ENCODE measurements around a stretch of chr12.

- PRO-cap, result no peak
Measured at GRCh38 chr12:101761123-101761895, 22.0 kb upstream of the SYCP3 start.

DNA sequence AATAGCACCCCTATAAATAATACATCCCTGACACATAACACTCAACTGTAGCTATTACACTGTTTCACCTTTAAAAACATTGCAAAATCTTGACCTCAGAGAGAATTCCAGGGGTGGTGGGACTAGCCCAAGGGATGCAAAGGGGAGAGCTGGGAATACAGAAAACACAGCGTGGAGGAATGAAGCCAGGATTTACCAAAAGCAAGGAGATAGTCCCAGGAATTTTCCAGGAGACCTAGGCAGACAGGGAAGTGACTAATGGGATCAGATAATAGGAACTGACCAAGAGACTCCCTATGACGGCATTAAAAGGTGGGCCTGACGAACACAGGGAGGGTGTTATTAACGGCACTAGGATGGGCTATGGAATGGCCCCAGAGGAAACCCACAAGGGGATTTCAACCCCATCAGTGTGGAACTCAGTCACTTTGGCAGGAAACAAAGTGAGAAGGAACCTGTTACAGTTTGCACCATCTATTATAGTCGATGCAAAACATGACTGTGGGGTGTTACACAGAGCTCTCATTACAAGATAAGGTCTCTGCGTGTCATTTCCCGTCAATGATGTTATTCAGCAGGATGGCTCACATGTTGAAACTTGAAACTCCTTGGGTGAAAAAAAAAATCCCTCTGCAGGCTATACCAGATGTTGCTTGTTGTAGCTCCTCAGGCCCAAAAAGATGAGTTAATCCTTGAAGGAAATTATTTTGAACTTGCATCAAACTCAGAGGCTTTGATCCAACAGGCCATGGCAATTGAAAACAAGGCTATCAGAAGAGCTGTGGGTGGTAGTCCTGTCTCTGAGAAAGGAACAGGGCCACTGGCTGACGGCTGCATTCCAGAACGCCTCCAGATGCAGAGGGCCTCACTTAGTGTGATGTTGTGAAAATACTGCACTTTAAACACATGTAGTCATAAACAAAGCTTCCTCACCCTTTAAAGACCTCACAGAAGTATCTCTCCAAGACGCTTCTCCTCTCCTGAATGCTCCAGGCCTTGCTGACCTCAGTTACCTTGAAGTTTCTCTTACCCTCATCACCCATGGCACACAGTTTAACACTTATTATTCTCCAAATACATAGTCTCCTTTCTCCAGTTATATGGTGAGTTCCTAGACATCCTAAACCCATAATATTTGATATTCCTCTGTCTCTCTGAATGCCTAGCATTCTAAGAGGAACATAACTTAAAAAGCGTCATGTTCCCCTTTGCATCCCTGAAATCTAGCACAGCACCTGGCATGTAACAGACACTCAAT lies 58.9 kb downstream of the DRAM1 start:
- PRO-cap, result no peak

DNA sequence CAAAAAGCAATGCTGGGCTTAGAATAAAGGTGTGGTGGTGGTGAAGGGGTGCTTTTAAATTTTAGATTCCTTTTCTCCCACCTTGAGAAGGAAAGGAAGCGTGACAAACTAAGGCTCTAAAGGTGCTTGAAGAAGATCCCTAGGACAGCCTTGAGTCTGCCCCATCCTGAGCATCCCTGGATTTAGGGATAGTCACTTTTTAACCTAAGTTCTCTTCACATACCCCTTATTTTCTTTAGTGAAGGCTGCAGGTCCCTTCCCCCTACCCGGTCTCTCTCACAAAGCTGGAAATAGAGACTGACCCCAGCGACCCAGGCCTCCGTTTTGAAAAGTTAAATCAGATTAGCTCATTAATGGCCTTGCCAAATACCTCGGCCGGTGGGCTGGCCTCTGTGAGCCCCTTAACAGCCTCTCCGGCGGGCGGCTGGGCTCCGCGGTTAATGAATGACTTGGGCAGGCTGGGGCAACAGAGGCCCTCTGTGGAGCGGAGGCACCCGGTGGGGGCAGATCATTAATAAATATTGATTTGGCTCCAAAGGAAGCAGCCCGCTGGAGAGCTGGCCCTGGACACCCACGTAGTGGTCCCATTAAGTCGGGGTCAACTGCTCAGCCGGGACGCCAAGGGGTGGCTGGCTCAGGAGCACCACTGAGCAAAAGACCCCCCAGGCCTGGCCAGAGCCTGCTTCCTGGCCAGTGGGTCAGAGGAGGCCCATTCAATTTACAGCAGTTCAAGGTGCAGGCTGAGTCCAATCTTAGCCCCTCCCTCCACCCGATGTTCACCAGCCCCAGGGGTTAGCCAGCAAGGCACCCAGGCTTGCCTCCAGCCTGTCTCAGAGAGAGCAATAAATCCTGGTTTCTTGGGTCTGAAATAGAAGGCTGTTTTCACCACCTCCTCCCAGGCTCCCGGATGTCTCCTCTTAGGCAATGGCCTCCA lies 31.8 kb downstream of the PAH start:
- PRO-cap, result no peak

DNA sequence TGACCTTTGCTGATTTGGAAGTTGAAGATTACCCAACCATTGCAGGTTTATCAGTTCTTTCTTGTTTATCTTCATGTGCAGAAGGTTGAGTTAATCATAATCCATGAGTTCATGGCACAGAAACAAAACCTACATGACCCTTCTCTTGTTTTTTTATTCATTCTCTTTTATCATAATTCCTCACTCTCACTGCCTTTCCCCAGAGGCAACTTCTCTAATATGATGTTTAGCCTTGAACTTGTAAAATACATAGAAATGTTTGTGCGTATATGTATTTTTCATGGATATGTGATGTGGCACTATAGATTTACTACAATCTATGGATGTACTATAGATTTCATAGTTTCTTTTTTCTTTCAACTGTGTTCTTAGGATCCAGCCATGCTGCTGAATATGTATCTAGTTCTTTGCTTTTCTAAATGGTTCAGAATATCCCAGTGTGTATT lies 3.4 kb upstream of the PAH start:
- PRO-cap, result no peak

DNA sequence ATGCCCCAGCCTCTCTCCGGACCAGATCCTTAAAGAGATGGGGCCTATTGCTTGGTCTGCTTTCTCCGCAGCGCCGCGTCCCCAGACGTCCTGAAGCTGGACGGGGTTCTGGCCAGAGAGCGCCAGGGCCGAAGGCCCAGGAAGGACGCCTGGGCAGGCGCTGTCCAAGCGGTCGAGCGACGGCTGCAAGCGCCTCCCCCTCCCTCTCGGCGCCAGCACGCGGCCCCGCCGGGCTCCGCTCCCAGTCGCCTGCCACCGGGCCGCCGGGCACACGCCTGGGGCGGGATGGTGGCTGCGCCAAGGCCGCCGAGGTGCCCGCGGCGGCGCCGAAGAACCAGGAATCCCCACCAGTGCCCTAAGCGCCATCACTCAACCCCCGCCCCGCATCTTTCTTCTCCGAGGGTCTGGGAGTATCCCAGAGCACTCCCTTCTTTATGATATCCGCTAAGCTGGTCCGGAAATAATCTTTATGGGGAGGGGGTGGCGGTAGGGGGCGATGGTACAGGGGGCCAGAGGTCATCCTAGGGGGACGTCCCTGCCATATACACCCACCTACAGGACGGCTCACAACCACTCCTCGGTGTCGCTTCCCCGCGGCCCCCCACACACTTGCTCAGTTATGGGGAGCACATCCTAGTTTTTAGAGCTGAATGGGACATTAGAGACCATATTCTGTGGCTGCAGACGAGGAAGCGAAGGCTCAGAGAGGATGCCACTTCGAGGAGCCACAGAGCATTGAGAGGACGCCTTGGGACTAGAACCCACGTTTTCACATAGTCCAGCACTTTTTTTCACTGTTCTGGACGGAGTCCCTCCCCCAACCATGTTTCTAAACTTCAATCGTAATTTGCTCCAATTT lies 999 bp upstream of the ASCL1 start:
- PRO-cap, result no peak

DNA sequence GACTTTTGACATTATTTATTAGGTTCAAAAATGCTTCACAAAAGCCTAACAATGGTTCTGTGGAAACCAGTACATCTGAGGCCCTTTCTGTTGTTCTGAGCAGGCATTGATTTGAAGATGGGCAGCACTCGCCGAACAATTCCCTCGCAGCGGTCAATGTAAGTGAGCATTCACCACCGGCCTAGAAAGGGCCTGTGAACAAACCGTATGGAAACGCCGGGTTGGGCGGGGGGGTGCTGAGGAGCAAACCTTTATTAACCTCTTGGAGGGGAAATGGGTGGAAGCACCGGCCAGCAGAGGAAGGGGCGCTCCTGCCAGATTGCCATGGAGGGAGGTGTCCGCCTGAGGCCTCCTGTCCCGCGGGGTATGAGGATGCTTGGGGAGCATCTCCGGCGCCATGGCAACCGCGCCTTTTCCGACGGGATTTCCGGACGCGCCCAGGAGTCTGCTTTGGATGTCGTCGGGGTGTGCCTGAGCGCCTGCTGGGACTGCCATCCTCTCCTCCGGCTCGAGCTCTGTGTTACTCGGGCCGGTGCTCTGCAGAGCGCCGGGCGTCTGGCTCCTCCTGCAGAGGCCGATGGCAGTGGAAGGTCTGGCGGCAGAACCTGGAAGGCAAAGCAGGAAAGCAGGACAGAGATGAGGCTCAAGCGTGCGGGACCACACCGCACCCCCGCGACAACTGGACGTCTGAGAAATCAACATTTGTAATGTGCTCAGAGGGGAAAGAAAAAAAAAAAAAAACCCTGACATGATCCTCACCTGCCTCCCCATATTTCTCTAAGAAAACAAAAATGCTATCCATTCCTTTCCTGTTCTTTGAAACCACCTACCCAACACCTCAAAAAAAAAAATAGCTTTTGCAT lies 193.6 kb downstream of the C12orf42 start:
- PRO-cap, result no peak

DNA sequence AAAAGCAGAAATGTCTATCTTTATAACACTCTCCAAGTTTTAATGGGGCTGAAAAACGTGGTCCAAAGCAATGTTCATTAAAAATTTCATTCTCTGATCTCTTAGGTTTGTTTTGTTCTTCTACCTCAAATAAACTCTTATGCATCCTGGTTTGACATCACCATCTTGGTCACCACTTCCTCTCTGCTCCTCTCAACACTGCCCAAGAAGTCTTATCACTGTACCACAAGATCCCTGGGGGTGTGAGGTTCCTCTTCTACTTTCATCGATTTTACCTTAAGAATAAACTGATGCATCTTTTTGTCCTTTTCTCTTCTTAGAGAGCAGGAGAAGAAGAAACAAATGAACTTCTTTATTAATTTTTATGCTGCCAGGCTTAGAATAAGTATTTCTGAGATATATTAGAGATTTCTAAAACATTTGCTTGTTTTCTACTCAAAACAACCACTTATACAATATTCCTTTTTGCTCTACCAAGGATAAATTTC lies 40.3 kb downstream of the C12orf42 start:
- PRO-cap, result no peak

GRCh38 chr12:103571359-103571823 lies 15.7 kb upstream of the STAB2 start:
- PRO-cap, result no peak

GRCh38 chr12:103931390-103931750 lies 1.2 kb downstream of the HSP90B1 start:
- PRO-cap, result no peak

- PRO-cap, result no peak
Measured at GRCh38 chr12:104291599-104291956, 12.0 kb upstream of the EID3 start.

DNA sequence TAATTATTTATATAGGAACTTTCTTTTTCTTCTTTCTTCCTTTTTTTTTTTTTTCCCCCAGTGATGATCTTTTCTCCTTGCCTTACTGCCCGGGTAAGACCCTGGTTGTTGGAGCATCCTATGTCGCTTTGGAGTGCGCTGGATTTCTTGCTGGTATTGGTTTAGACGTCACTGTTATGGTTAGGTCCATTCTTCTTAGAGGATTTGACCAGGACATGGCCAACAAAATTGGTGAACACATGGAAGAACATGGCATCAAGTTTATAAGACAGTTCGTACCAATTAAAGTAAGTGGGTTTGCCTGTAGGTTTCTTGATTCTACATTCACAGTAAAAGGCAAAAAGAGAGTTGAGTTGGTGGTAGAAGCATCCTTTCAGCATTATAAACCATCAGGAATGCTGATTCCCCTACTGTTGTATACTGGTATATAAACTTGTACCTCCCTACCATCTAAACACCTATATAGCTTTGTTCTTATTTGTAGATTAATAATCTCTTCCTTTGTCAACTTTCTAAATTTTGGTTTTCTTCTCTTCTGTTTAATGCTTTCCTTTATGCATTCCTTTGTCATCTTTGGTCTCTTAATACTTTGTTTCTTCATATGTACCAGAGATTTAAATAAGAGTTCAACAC lies 17.6 kb downstream of the EID3 start:
- PRO-cap, result no peak

- PRO-cap, result no peak
Measured at GRCh38 chr12:104515169-104515914, 58.6 kb downstream of the CHST11 start.

- PRO-cap, result no peak
Measured at GRCh38 chr12:104578362-104578942, 121.7 kb downstream of the CHST11 start.

DNA sequence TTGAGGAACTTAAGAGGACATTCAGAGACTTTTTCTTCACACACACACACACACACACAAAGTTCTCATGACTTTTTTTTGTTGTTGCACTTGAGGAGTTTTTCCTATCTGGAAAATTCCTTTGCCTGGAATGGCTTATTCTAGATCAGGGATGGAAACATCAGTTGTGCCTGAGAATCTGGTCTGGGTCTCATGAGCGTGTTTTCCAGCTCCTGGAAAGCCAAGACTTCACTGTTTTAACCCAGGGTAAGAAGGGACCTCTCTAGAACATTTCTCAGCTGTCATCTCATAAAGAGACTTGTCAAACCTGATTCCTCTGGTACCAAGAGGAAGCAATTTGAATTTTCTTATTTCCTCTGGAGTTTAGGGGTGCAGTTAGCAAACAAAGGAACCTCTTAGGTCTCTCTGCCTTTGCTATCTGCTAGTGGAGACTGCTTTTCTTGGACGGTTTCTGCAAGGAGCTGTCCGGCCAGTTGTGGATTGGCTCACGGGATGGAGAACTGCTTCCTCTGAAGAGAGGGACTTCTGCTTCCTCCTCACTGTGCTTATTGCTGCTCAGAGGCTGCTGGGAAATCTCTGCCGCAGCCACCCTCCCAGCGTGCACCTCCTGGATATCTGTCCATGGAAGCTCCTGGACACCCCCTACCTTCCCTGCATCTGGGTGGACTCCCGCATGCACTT lies 187.0 kb downstream of the CHST11 start:
- PRO-cap, result no peak

GRCh38 chr12:104722414-104722903 lies 235.6 kb downstream of the SLC41A2 start:
- PRO-cap, result no peak

- PRO-cap, result no peak
Measured at GRCh38 chr12:105092310-105092713, 8.1 kb upstream of the ALDH1L2 start.

DNA sequence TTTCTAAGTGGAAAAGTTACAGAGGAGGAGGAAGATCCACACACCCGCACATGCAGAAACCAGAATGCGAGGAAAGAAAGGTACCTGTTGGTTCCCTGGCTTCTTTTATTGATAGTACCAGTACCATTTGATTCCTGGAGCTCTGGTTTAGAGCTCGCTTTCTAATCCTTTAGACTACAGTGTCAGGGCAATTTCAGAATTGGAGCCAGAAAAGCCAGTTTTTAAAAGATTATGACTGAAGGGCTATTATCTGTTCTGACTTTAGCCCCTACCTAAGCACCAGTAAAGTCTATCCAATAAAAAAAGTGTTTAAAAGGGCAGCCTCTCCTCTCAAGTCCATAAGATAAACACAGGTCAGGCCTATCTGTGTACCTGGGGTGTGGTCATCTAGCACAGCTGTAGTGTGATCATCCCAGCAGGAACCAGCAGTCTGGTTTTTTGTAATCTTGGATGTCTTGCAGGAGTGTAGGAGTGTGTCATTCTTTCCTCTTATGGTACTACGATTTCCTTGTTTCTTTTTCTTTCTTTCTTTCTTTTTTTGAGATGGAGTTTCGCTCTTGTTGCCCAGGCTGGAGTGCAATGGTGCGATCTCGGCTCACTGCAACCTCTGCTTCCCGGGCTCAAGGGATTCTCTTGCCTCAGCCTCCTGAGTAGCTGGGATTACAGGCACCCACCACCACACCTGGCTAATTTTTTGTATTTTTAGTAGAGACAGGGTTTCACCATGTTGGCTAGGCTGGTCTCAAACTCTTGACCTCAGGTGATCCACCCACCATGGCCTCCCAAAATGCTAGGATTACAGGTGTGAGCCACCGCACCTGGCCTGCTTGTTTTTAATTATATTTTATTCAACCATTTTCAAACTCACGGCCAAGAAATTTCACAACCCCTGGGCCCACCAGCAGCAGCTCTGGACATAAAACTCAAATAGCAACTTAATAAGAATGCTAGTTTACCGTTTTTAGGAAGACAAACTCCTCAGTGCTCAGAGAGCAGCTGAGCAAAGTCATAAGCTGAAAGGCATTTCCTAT lies 6.4 kb downstream of the APPL2 start:
- PRO-cap, result no peak

DNA sequence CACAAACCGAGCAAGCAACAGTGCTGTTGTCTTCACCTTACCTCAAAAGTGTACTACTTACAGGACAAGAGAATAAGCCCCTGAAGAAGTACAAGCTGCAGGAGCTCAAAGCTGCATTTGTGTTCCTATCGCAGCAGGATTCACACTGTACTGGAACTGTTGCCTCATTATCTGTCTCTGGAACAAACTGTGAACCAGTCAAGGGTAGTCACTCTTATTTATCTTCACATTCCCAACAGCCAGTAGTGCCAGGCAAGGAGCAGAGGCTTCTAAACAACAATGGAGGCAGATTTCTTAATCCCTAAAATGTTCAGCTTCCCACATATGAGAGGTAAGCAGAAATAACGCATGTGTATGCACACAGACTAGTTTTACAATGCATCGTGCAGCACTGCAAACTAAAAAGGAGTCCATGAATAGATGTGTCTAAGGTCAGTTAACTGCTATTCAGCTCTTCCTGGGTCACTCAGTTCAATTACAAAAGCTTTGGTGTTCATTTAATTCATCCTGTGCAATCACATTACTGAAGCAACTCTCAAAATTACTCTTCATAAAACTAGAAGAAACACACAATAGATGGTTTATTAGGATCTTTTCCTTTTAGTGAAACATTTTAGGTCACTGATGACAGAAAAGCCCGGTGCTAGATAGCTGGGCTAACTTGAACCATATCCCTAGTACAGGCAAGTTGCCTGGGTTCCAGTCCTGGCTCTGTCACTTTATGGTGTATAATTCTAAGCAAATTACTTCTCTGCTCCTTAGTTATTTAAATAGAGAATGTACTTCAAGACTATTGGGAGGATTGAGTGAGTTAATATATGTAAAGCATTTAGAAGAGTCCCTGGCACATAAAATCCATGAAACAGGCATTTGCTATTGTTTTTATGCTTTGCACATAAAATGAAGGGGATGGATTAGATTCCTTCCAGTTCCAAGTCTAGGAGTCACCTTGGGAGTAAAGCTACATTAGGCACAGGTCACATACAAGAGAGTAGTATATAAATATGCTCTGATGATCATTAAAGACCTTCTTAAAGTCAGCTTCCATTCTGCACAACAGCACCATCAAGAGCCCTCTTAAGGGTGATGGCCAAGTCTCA lies 2.6 kb downstream of the APPL2 start:
- PRO-cap, result no peak

- PRO-cap, result no peak
Measured at GRCh38 chr12:105468277-105468935, 137.9 kb downstream of the C12orf75 start.

GRCh38 chr12:105497808-105498152 lies 167.3 kb downstream of the C12orf75 start:
- PRO-cap, result no peak